SP-49 (cell line): ENCODE measurements around a stretch of chr1.

- PRO-cap = no peak
Measured at GRCh38 chr1:59057070-59057709, 239.7 kb upstream of the FGGY start.

DNA sequence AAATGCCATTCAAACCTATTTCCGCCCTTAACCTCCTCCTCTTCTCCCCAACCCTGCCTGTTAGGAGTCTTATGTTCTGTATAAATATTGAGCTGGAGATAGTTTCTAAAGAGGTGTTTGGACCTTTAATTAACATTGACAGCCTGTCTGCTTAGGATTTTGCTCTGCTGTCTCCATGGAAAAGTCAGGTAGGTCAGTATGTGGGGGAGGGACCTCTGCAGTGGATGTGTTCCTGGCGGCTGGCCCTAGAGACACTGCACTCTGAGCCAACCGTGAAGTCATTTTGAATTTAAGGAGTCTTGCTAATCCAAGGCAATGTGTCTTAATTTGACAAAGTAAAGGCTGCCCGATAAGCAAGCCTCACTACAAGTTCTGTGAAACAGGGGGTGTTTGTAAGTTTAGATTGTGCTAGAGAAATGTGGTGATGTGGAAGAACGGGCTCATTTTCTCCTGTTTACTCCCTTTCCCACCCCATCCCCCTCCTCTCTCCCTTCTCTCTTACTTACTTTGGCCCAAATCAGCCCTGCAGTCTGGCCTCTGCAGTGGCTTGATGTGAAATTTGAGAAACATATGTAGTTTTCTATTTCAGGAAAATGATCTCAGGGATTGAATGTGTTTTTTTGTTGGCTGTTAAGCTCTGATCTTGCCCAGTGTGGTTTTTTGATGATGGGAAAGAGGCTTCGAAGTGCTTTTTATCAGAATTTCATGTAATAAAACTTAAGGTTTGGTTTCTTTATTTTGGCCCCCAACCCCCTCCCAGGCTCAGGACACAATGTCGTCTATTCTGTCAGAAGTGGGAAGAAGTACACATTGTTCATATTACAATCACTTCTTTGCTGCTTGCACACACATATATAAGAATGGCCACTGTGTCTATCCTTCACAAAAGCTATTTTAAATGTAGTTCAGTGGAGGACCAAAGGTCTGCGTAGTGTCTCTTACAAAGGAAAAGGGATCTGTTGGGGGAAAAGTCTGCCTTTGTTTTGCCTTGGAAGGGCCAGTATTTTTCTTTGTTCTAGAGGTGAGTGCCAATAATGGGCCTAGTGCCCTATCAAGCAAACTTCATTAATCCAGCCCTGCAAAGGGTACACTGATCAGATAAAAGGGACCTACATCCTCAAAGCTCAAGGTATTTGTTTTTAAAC lies 96.6 kb downstream of the FGGY start:
- PRO-cap = no peak

GRCh38 chr1:59487362-59487860 lies 190.5 kb downstream of the FGGY start:
- PRO-cap = no peak

DNA sequence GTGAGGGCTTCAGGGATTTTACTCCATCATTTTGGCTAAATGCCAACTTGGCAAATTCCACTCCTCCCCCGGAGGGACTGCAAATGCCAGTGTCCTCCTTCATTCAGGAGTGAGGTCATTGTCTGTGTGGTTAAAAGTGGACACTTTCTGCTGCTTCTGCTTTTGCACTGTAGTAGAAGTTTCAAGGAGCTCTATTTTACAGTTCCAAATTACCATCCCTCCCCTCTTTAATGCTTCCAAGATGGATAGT lies 201.8 kb downstream of the FGGY start:
- PRO-cap = no peak

GRCh38 chr1:59512190-59512708 lies 215.4 kb downstream of the FGGY start:
- PRO-cap = no peak

- PRO-cap = no peak
Measured at GRCh38 chr1:59750530-59750993, 64.2 kb upstream of the HOOK1 start.

DNA sequence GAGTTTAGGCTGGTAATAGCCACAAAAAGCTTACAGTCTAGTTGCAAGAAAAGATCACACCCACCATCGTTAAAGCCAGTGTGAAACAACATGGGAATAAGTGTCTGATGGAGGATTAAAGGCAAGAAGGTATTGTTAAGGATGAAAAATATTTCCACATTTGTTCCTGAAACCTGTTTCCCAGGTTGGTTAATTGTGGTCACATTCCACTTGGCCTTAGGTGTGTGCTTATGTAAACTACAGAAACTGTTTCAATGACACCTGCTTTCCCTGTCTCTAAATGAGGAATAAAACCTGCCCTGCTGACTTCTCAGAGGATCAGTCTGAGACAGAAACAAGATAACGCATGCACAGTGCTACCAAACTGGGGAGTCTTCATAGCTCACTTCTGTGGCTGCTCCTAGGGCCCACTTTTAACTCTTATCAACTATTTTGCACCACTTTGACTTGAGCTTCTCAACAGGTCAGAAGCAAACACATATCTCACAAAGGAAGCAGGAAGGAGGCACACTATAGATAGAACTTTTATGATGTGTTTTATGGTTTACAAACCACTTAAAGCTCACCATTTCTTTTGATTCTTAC lies 33.7 kb downstream of the CYP2J2 start:
- PRO-cap = no peak

GRCh38 chr1:60203513-60203993 lies 130.0 kb upstream of the C1orf87 start:
- PRO-cap = no peak

- PRO-cap = no peak
Measured at GRCh38 chr1:60547781-60548235, 474.2 kb upstream of the C1orf87 start.

- PRO-cap = no peak
Measured at GRCh38 chr1:60867700-60868153, 214.6 kb upstream of the NFIA start.

- PRO-cap = no peak
Measured at GRCh38 chr1:61050956-61051625, 31.3 kb upstream of the NFIA start.

DNA sequence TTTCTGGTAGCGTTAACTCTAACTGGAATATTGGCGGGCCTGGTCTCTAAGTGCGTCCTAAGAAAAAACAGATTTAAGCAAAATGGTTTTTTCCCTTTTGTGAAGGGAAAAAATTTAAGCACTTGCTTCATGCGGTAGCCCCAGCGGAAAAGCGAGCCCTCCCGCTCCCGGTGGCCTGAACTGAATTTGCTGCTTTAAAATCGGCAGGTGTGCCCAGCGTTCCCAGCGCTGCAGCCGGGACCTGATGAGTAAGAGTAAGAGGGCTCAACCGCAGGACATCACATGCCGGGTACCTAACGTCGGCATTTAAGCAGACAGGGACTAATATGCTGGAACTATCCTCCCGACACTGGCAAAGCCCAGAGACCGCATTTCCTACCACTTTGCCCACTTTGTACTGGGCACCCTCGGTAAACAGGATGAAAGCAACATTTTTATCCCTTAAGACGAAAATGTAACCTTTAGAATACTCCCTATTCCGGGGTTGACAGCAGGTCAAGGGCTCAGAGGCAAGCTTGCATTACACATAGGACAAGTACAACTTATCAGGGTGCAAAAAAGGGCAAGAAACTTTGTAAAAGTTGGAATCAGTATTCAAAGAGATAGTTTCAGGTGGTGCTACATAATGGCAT lies 30.3 kb upstream of the NFIA start:
- PRO-cap = no peak

DNA sequence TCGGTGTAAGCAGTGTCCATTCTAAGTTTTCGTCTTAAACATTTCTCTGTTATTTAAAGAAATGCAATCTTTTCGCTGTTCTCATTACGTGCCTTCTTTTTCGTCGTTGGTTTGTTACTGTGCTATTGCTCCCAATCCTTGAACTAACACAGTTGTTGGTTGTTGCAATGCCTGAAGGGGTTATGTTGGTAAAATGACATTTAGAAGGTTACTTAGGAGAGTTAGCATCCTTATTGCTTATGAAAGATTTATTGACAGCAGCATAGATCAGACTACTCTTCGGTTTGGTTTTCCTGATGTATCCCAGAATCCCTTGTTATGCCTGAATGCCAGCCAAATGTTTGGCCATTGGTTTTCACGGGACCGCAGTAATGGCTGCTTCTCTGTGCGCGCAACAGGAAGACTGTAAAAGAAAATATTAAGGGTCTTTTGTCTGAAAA lies 8.1 kb downstream of the NFIA start:
- PRO-cap = no peak

DNA sequence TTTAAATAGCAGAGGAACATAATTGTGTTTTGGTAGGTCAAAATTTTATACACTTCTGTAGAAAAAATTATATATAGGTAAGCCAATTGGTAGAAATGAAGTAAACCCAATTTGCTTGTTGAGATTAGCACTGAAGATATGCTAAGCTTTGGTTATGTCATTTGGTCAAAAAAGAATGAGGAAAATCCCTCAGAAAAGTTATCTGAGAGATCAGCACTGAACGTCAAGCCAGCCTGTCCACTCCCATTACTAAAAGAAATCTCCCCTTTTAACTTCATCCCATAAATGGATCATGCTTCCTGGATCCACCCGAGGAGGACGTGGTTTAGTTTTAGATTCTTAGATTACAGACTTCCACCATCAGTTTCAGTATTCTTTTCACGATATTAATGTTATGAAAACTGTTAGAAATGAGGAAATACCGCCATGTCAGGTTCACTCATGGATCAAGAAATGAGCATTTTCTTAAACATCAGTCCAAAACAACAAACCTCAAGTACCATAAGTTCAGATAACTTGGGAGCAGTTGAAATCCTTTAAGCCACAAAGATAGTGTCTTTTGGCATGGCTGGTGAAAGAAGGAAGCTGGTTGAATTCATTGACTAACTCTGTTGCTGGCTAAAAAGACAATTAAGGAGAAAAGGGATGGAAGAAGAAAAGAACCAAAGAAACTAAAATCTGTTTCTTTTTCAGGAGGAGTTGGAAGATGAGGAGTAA lies 49.8 kb downstream of the NFIA start:
- PRO-cap = no peak

- PRO-cap = no peak
Measured at GRCh38 chr1:61203048-61203754, 120.8 kb downstream of the NFIA start.

DNA sequence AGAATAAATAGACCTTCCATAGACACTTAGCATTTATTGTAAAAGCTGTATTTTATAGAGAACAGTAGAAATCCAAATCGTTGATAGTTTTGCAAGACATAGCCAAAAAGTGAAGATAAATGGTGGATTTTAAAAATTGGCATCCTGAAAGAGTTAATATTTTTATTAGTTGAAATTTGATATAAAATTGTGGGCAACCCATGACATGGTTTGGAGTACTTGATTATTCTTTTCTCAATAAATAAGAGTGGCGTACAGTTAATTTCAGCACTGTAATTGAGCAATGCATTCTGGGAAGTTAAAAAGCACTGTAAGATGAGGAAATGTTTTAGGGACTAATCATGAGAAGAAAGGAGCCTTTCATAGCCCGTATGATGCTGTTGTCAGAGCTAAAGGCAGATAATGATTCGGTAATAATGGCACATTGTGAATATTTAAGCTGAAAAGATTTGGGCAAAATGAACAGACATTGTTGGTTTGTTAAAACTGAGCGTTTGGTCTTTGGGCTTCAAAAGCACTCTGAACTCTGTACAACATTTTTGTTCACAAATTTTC lies 139.2 kb downstream of the NFIA start:
- PRO-cap = no peak

GRCh38 chr1:61230521-61231027 lies 148.2 kb downstream of the NFIA start:
- PRO-cap = no peak

DNA sequence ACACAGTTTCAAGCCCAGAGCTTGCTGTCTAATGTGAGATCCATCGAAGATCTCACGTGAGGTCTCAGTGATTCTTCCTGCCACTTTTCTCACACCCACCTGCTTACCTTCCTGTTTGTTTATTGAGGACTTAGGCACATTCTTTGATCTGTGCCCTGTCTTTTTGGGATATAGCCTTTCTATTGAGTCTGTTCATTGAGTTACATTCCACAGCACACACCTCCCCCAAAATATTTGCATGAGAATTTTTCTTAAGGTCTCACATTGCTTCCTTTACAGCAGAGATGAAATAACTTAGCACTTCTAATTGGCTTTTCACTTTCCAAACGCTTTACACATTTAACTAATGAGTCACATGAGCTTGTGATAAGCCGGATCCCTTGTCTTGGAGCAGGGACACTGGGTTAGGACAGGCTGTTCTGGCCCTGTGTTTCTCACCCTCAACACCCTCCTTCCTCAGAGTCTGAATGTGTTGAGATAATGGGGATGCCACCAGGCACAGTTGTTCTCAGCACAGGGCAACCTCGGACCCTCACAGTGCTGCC lies 288.3 kb downstream of the TM2D1 start:
- PRO-cap = no peak

- PRO-cap = no peak
Measured at GRCh38 chr1:61741731-61742089, 570 bp upstream of the PATJ start.

GRCh38 chr1:61742997-61743417 lies 727 bp downstream of the PATJ start:
- PRO-cap = no peak